H7 (cell line): ENCODE results near the genes PIM3 and MAPK11.

DNA sequence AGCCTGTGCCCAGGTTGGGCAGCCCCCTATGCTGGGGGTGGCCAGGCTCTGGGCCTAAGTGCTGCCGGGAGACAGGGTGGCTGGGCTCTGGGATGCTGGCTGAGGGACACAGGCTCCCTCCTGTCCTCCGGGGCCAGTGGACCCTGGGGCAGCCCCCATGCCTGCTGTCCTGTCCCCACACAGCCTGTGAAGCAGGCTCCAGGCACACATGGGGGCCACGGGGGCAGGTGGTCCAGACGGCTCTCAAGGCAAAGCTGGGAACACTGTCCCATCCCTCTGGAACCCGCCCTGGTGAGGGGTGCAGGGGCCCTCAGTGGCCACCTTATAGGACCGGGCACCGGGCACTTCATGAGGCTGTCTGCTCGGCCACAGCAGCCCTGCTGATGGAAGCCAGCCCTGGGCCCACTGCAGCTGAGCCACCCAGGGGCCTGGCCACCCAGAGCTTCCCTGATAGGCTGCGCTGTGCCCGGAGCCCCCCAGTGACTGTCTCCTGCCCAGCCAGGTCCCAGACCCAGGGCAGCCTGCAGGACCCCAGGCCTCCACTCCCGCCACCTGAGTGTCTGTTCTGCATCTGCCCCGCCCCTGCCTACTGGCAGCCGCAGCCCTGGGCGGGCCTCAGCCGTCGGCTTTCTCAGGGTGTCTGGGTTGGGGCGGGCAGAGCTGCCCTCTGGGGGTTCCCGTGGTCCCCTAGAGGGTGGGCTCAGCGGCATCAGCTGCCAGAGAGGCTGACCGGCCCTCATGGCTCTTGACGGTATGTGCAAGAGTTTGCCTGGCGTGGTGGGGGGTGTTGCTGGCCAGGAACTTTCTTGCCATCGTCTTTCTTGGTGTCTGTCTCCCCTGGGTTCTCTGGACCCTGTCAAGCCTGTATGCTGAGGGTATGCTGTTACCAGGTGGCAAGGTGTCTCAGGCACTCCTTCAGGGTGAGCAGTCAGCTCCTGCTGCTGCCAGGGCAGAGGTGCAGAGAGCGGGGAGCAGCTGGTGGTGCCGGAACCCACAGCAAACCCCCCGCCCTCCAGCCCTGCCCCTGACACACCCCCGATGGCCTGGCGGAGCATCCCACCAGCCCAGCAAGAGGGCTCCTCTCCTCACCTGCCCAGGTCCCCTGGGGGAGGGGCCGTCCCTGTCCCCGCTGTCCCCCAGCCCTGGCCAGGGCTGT lies 12.4 kb upstream of the PIM3 start:
- RAMPAGE, long total RNA = no peak

- RAMPAGE, long total RNA = no peak
Measured at GRCh38 chr22:49955448-49956204, 4.9 kb upstream of the PIM3 start.

DNA sequence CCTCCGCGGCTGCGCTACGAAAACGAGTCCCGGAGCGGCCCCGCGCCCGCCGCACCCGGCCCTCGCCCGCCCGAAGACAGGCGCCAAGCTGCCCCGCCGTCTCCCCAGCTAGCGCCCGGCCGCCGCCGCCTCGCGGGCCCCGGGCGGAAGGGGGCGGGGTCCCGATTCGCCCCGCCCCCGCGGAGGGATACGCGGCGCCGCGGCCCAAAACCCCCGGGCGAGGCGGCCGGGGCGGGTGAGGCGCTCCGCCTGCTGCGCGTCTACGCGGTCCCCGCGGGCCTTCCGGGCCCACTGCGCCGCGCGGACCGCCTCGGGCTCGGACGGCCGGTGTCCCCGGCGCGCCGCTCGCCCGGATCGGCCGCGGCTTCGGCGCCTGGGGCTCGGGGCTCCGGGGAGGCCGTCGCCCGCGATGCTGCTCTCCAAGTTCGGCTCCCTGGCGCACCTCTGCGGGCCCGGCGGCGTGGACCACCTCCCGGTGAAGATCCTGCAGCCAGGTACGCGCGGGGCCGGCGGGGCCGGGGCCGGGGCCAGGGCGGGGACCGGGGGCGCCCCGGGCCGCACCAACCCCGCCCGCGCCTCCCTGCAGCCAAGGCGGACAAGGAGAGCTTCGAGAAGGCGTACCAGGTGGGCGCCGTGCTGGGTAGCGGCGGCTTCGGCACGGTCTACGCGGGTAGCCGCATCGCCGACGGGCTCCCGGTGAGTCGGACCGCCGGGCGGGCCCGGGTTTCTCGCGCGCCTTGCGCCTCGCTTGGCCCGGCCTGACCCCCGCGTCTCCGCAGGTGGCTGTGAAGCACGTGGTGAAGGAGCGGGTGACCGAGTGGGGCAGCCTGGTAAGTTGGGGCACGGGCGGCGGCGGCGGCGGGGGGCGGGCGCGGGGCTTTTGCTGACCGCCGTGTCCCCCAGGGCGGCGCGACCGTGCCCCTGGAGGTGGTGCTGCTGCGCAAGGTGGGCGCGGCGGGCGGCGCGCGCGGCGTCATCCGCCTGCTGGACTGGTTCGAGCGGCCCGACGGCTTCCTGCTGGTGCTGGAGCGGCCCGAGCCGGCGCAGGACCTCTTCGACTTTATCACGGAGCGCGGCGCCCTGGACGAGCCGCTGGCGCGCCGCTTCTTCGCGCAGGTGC lies at the start of gene PIM3:
Gene PIM3 (plus strand): TSS at position 234 of the 1,120 bp plus-strand sequence.
- RAMPAGE, long total RNA = no peak

GRCh38 chr22:49964325-49964807 lies 3.8 kb downstream of the PIM3 start:
- RAMPAGE, long total RNA = no peak

- RAMPAGE, long total RNA = no peak
Measured at GRCh38 chr22:49975295-49976290, 15.0 kb downstream of the PIM3 start.

DNA sequence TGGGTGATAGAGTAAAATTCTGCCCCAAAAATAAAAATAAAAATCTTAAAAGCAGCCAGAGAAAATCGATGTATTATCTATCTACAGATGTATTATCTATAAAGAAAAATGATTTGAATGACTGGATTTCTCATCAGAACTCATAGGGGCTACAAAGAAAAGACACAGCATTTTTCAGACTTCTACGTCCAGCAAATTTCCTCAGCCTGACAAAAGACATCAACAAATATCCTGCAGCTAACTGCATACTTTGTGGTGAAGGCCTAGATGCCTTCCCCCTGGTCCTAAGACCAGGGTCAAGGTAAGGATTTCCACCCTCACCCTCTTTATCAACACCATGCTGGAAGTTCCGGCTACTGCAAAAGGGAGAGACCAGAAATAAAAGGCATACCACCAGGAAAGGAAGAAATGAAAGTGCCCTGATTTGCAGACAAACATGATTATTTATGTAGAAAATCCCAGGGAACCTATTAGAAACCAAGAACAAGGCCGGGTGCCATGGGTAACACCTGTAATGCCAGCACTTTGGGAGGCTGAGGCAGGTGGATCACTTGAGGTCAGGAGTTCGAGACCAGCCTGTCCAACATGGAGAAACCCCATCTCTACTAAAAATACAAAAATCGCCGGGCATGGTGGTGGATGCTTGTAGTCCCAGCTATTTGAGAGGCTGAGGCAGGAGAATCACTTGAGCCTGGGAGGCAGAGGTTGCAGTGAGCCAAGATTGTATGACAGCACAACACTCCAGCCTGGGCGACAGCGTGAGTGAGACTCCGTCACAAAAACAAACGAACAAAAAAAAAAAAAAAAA lies 20.4 kb downstream of the PIM3 start:
- RAMPAGE, long total RNA = no peak

DNA sequence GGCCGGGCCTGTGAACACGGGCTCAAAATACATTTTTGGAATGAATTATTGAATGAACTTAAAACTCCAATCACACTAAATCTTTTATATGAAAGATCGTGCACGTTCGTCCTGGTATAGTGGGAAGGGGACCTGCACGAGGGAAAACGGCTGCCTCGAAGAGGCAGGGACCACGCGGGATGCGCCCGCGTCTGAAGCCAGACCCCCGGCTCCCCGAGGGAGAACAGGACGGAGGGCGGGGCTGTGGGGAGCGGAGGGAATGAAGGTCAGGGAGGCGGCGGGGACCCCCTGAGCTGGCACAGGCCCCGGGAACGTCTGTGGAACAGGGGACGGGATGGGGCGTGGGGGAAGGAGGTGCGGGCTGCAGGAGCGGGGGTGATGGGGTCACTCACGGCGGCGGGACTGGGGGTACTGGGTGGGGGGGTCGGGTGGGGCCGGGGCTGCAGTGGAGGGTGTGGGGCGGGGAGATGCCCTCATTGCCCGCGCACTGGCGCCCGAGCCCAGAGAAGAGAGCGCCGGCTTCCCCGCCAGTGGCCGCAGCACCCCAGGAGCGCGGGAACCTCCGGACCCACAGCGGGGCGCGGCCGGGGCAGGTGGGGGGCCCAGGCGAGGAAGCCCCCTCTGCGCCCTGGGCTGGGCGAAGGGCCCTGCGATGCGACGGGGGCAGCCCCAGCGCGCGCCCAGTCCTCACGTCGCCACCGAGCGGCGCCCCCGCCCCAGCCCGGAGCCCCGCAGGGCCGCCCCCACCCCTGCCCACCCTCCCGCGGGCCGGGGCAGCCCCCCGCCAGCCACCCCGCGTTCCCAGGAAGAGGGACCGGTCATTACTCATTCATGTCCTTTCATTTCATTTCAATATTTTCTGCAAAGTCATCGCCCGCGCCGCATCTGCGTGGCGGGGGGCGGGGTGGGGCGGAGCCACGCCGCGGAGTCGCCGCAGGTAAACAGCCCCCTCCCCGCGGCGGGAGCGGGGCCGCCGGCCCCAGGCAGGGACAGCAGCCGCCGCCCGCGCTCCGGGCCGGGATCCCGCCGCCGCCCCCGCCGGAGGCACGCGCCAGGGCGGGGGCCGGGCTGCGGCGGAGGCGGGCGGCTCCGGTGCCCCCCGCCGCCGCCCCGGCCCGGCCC lies 872 bp upstream of the PANX2 start:
- RAMPAGE, long total RNA = no peak

GRCh38 chr22:50199040-50200147 lies 1.4 kb upstream of the SELENOO start:
- RAMPAGE, long total RNA = no peak

DNA sequence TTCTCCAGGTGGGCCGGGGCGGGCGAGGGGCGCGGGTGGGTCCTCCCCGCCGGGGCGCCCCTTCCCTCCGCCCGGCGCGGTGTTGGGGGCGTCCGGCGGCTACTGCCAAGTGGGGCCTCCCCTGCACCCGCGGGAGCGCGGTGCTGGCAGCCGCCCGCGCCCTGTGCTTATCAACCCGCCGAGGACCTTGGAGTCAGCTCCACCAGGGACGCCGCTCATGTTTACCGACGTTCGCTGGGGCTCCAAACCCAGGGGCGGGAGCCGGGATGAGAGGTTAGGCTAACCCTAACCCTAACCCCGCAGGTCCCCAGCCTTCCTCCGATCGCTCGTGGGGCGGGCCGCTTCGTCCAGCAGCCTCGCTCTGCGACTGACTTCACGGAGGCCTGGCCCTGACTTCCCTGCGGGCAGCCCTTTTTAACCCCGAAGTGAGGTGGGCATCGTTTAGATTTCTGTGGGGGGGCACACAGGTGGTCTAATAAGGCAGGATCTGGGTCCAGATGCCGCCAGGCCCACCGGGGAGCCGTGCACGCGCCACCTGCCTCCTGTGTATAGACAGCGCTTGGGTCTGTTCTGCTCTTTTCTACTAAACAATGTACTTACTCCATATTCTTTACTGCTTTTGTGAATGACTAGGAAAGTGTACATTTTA lies 896 bp downstream of the SELENOO start:
- RAMPAGE, long total RNA = no peak

DNA sequence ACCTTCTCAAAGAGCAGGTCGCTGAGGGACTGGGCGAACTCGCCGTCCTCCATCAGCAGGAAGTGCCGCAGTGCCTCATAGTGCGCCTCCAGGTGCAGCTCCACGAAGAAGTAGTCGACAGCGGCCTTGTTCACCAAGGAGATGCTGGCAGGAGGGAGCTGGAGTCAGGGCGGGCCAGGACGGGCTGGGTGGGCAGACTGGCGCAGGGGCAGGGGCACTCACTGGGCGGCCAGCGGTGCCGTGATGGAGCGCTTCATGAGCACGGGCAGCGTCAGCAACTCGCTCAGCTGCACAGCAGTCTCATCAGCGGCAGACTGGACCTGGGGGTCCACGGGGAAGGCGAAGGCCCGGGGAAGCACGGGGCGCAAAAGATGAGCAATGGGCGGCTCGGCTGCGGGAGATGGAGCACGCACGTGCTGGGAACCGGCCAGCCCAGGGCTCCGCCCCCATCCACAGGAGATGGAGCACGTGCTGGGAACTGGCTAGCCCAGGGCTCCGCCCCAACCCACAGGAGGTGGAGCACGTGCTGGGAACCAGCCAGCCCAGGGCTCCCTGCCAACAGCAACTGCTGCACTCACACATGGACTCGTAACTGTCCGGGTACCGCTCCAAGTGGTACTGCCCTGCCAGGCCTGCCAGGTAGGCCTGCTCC lies 18.4 kb downstream of the SELENOO start:
- RAMPAGE, long total RNA = no peak

GRCh38 chr22:50269595-50270818 lies at the start of gene MAPK11:
Gene MAPK11, minus strand, starts transcription at chr22:50270380.
- RAMPAGE, long total RNA = no peak

- RAMPAGE, long total RNA = no peak
Measured at GRCh38 chr22:50272807-50273176, 2.6 kb upstream of the MAPK11 start.

DNA sequence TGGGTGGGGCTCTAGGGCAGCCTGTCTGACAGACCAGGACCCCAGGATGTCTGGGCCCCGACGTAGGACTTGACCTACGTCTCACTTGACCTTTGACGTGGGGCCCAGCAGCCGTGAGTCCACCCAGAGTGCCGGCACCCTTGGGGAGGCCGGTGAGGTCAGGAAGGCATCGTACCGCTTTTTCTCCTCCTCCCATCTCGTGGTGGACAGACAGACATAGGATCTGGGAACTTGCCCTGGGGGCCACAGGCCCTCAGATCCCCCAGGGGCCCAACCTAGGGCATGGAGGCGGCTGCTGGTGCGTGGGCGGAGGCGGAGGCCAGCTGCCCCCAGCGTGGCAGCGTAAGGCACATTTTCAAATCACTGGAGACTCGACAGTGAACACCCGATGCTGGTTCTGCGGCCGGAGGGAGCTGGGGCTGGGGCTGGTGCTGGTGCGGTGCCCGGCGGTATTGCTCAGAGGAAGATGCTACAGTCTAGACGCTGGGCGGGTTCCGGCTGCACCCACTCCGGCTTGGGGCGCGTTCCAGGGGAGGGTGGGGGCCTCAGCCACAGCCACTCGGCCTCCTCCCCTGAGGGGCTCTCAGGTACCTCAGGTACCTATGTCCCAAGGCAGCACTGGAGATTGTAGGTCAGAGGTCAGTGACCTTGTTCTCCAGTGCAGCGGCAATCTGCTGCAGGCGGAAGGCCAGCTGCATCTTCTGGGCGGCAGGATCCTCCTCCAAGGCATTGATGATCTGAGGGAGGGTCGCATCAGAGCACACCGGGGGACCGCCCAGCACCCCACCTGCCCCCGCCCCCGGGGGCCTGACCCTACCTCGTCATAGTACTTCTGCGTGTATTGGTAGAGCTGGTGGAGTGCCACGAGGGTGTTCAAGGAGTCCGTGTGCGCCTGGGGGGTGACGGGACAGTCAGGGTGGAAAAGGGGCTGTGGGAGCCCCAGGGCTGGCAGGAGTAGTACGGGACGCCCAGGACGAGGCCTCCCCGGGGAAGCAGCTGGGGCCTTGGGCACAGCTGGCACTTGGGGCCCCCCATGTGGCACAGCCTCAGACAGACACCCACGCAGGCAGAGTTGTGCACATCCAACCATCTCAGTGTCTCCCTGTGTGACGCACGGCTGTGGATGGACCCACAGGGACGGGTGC lies 5.3 kb upstream of the MAPK11 start:
- RAMPAGE, long total RNA = no peak

DNA sequence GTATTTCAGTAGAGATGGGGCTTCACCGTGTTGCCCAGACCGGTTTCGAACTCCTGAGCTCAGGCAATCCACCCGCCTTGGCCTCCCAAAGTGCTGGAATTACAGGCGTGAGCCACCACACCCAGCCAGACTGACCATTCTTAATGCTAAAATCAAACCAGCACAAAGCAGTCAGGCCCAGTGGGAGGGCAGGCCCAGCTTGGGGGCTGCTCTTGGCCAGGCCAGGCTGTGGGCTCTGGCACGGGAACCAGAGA lies 8.7 kb downstream of the PLXNB2 start:
- RAMPAGE, long total RNA = no peak

GRCh38 chr22:50302068-50302562 lies 5.3 kb downstream of the PLXNB2 start:
- RAMPAGE, long total RNA = no peak

GRCh38 chr22:50415451-50415911 lies 59.4 kb downstream of the SBF1 start:
- RAMPAGE, long total RNA = no peak

GRCh38 chr22:50436428-50437328 lies 38.2 kb downstream of the SBF1 start:
- RAMPAGE, long total RNA = no peak

DNA sequence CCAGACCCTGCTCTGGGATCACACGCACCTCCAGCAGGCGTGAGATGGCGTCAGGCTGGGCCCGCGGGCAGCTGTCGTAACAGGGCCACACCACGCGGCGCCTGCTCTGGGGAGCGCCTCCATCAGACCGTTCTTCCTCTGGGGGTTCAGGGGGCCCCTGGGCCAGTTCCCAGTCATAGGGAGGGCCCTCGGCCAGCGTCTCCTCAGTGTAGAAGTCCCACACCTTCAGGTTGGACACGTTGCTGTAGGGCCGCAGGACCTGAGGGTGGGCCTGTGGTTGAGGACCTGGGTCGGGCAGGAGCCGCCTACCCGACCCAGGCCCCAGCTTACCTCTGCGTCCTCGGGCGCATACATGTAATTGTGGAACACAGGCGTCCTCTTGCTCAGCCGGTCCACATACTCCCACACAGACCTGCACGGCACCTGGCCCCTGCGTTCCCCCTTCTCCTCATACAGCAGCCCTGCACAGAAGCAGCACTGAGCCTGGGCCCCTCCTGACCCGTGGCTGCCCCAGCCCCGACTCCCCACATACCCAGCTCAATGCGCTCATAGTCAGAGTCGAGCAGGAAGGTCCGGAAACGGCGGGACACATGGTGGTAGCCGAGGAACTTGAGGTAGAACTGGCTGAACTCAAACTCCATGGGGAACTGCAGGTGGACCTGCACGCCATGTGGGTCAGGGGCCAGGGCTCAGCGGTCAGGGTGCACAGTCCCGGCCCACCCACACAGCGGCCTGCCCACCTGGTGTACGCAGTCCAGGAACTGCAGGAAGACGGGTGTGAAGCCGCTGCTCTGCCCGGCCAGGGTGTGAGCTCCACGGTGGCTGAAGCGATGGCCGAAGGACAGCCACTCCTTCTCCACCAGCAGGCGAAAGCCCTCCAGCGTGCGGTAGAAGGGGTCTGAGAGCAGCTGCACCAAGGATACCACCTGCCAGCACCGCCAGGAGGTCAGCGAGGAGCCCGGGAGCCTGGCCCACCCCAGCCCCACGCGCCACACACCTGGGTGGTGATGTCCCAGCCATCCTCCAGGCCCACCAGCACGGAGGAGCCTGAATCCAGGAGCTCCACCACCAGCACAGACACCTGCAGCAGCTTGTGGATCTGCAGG lies 20.0 kb downstream of the SBF1 start:
- RAMPAGE, long total RNA = no peak

- RAMPAGE, long total RNA = no peak
Measured at GRCh38 chr22:50458960-50460271, 15.4 kb downstream of the SBF1 start.

GRCh38 chr22:50467626-50467924 lies 7.3 kb downstream of the SBF1 start:
- RAMPAGE, long total RNA = no peak